ENCODE measurements around the gene PCP4L1.

- PRO-cap: no peak
Measured at GRCh38 chr1:161158305-161158915, 890 bp upstream of the USP21 start.

DNA sequence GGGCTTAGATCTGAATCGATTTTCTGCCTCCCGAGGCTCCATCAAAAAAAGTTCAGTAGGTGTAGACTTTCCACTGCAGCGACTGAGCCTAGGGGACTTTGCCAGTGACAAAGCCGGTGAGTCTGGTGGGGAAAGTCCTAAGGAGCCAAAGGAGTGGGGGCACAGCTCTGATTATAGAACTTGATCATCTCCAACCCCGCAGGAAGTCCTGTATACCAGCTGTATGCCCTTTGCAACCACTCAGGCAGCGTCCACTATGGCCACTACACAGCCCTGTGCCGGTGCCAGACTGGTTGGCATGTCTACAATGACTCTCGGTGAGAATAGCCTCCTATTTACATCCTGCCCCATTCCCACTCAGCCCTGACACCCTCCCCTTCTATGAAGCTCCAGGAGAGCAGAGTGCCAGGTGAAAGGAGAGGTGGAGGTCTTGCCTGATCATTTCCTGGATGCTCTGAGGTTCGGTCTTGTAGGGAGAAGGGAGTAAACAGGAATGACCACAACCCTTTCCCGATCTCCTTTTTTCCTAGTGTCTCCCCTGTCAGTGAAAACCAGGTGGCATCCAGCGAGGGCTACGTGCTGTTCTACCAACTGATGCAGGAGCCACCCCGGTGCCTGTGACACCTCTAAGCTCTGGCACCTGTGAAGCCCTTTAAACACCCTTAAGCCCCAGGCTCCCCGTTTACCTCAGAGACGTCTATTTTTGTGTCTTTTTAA, 1.2 kb upstream of the PPOX start:
- PRO-cap: no peak

- PRO-cap: bidirectional peak, plus-strand start at chr1:161182524, minus-strand start at chr1:161182418
Measured at GRCh38 chr1:161182251-161182816, 5.0 kb upstream of the B4GALT3 start.

GRCh38 chr1:161190835-161191226, 8.0 kb downstream of the ADAMTS4 start:
- PRO-cap: no peak

DNA sequence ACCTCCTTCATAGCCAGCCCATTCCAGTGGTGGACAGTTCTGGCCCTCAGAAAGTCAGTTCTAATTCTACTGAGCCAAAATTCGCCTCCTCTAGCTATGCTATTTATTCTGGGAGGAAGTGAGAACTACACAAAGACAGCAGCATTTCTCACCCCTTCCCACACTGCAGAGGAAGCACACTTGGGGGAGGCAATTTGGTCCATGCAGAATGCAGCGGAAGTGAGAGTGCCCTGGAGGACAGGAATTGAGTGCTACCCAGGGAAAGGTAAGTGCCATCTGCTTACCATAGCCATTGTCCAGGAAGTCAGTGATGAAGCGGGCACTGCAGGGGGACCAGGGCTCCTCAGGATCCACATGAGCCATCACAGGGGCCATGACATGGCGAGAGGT, 3.7 kb downstream of the ADAMTS4 start:
- PRO-cap: no peak

GRCh38 chr1:161216643-161217934, 2.0 kb downstream of the FCER1G start:
- PRO-cap: no peak

- PRO-cap: bidirectional peak, plus-strand start at chr1:161258745, minus-strand start at chr1:161258588
Measured at GRCh38 chr1:161258284-161259108, at the start of gene PCP4L1. PCP4L1 (plus strand) TSS chr1:161258745.

- PRO-cap: bidirectional peak, plus-strand start at chr1:161399504, minus-strand start at chr1:161399355; bidirectional peak, plus-strand start at chr1:161399906, minus-strand start at chr1:161399601
Measured at GRCh38 chr1:161399189-161400252, 31.8 kb upstream of the CFAP126 start.

DNA sequence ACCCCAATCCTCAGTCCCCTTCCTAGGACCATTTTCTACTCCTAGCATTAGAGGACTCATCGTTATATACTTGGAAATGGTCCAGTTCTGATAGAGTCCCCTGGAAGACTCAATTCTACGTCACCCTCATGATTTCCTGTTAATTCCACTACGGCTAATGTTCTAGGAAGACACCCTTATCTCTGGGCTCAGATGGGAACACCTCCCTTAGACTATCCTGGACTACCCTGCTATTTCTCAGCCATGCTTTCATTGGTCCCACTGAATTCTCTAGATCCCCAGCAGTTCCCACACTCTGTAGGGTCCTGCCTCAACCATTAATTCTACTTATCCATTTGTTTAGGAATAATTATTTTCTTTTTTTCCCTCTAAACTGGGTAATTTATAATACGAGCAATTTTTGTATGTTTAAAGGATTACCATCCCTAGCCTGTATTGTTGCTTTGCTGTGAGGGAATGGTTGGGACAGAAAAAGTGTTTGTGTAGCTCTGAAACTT, 7.2 kb downstream of the FCGR3B start:
- PRO-cap: no peak

DNA sequence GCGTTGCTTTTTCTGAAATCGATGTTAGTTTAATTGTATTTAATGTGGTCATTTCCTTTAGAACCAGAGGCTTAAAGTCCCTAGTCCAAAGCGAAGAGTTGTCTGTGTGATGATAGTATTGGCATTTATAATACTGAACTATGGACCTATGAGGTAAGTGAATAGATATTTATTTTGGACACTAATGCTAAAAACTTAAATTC, 54.8 kb downstream of the ATF6 start:
- PRO-cap: no peak

DNA sequence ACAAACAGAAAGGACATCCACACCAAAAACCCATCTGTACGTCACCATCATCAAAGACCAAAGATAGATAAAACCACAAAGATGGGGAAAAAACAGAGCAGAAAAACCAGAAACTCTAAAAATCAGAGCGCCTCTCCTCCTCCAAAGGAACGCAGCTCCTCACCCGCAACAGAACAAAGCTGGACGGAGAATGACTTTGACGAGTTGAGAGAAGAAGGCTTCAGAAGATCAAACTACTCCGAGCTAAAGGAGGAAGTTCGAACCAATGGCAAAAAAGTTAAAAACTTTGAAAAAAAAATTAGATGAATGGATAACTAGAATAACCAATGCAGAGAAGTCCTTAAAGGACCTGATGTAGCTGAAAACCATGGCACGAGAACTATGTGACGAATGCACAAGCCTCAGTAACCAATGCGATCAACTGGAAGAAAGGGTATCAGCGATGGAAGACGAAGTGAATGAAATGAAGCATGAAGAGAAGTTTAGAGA, 67.1 kb downstream of the ATF6 start:
- PRO-cap: no peak

- PRO-cap: no peak
Measured at GRCh38 chr1:161839459-161839957, 73.4 kb downstream of the ATF6 start.

GRCh38 chr1:161890896-161891669, 125.0 kb downstream of the ATF6 start:
- PRO-cap: no peak

GRCh38 chr1:161922212-161922899, 101.3 kb downstream of the OLFML2B start:
- PRO-cap: no peak

DNA sequence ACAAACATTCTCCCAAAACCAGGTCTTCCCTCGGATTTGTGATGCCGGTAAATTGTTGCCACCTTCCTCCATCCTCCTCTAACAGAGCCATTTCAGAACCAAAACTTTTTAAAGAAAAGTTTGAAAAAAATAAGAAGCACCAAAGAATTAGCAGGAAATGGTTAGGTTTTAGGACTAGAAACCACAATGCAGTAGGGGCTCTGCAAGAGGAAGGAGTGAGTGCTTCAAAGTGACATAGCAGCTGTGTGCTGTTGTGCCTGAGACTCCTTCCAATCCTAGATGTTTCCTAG, 89.5 kb downstream of the OLFML2B start:
- PRO-cap: no peak

DNA sequence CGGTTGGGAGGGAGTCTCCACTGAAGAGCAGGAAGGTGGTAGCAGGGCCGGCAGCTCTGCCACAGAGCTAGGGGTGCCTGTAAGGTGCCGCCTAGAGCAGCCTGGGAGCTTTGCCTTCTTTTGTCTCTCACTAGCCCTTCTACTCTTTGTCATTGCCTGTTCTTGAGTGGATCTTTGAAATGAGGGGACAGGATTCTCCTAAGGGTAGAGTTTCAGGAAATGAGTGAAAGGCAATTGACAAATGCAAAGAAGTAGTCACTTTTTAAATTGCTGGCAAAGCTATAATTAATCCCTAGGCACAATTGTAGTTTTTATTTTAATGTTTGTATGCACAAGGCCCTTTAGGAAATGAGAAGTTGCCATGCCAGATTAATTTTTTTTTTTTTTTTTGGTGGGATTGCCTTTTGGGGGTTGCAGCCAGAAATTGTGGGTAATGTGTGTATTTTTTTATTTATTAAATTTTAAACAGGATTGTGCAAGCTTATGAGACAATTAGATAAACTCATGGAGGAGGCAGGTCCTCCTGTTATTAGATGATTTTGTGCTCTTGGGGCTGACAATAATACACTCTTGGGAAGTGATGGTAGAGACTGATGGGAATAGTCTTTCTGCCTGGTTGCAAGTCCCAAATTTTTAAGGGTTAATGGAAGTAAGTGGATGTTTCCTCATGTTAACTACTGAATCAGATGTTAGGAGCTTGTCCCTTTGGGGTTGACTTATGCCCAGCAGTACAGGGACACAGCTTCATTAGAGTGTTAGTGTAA, 62.3 kb downstream of the OLFML2B start:
- PRO-cap: no peak

- PRO-cap: no peak
Measured at GRCh38 chr1:161983714-161984280, 39.9 kb downstream of the OLFML2B start.

GRCh38 chr1:162011589-162011971, 12.1 kb downstream of the OLFML2B start:
- PRO-cap: no peak

DNA sequence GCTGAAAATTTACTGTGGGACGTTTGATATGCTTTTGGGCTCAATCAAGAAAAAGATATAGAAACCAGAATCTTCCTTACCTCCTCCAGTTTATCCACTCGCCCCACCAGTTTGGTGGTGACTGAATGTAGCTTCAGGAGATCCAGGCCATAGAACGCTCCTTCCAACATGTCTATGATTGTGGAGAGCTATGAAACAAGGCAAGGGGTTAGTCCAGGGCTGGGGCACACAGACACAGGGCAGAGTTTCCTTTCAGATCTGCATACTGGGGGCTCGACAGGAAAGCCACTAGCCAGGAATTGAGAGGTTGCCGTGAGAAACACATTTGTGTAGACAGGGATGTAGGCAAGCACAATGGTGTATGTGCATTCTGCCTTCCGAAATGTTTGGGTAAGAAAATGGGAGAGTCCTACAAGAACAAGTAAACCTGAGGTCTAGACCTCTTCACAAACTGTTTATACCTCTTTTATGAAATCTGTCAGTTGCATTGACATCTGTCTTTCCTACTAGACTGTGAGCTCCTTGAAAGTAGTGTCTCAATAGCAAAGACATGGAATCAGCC, 6.3 kb downstream of the OLFML2B start:
- PRO-cap: no peak

GRCh38 chr1:162028717-162029170, 5.1 kb upstream of the OLFML2B start:
- PRO-cap: no peak